Ovary (tissue), 7 donors: ENCODE measurements around a stretch of chr7.

- PRO-cap, 7 experiments, result no peak in any of the 7 experiments
- RAMPAGE, long total RNA, 2 experiments, result no peak in any of the 2 experiments
Observed at GRCh38 chr7:65631-65981, 126.8 kb upstream of the FAM20C start.

DNA sequence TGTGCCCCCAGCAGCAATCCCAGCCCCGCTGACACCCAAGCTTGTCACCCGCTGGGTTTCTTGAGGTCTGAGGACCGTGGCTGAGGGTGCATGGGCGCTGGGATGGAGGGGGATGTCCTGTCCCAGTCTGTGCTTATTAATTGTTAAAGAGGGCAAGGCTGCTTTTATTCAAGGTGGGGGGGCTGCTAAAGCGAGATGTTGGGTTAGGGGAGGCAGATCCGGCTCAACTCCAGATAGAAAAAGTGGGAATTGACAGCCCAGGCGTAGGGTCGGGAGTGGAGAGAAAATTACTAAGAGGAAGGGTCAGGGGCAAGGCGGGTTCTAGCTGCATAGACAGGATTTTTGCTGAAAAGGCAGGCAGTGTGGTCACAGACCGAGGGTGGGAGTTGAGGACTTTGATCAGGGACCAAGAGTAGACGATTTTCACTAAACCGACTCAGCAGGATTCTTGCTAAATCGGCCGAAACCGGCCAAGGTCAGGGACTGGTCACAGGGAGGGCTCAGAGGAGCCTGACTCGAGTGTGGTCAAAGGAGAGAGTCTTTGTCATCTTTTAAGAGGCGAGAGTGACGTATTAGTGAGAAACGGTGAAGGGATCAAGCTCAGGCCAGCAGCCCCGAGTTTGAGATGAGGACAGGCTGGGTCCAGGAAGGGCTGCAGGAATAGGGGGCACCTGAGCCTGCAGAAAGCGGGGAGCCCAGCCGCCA is 41.8 kb upstream of the FAM20C start:
- PRO-cap, 7 experiments, result no peak in any of the 7 experiments
- RAMPAGE, long total RNA, 2 experiments, result no peak in any of the 2 experiments

DNA sequence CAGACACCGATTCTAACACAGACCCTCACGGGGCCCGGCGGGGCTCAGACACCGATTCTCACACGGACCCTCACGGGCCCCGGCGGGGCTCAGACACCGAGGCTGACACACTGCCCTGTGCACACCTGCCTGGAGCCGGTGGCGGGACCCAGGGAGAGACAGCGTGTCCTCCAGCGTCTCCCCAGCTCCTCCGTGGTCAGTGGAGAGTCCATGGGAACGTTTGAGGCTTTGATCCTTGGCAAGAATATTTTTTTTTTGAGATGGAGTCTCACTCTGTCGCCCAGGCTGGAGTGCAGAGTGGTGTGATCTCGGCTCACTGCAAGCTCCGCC is 32.5 kb upstream of the FAM20C start:
- PRO-cap, 7 experiments, result no peak in any of the 7 experiments
- RAMPAGE, long total RNA, 2 experiments, result no peak in any of the 2 experiments

DNA sequence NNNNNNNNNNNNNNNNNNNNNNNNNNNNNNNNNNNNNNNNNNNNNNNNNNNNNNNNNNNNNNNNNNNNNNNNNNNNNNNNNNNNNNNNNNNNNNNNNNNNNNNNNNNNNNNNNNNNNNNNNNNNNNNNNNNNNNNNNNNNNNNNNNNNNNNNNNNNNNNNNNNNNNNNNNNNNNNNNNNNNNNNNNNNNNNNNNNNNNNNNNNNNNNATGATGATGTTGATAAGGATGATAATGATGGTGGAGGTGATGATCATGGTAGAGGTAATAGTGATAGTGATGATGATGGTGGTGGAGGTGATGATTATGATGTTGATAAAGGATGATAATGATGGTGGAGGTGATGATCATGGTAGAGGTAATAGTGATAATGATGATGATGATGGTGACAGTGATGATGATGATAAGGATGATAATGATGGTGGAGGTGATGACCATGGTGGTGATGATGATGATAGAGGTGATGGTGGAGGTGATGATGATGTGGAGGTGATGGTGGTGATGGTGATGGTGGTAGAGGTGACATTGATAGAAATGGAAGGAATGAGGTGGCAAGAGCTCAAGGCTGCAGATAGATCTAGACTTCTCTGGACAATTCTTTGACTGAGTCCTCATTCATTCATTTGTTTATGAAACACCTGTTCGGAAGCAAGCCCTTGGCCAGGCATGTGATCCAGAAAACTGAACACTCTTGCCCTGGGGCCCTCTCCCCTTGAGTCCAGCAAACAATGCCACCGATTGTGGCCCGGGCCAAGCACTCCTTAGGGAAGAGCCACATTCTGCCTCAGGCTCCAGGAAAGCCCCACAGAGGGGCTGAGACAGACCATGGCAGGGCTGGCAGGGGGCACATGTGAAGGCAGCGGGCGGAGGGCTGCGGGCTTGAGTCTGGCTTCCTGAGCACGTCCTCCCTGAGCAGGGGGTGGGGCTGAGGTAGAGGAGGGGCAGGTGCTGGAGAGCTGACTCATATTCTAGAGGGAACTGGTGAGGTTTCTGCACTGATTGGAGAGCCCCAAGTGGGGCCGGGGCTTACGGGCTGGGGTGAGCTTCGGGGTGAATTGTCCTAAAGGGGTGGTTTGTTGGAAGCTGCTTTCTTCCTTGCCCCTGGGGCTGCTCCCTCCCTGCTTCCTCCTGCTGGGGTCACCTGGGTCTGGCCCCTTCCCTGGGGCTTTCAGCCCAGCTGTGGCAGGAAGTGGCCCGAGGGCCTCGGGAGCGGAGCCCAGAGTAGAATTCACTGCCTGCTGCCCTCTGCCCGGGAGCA is 48.1 kb downstream of the FAM20C start:
- PRO-cap, 7 experiments, result no peak in any of the 7 experiments
- RAMPAGE, long total RNA, 2 experiments, result no peak in any of the 2 experiments

DNA sequence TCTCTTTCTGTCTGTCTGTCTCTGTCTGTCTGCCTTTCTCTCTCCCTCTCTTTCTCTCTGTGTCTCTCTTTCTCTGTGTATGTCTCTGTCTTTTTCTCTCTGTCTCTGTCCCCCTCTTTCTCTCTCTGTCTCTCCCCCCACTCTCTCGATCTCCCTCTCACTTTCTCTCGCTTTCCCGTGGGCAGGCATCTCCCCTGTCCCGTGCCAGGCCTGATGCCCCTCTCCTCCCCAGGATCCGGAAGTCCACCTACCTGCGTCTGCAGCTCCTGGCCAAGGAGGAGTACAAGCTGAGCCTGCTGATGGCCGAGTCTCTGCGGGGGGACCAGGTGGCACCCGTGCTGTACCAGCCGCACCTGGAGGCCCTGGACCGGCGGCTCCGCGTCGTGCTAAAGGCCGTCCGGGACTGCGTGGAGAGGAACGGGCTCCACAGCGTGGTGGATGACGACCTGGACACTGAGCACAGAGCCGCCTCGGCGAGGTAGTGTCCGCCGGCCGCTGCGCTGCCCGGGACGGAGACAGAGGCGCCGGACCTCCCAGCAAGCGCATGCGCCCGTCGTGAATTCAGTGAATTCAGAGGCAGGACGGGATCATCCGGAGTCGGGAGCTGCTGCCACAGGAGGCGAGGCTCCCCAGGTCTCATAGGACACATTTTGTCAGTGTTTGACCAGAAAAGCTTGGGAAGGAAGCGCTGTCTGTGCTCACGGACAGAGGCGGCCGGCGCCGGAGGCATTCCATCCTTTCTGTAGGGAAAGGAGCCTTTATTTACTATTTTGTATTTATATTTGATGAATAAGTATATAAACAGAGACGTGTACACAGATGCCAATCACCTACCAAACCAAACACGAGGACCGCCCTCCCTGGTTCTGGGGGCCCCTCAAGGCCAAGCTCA is 30.2 kb upstream of the FOXL3 start:
- PRO-cap, 7 experiments, result no peak in any of the 7 experiments
- RAMPAGE, long total RNA, 2 experiments, result no peak in any of the 2 experiments

DNA sequence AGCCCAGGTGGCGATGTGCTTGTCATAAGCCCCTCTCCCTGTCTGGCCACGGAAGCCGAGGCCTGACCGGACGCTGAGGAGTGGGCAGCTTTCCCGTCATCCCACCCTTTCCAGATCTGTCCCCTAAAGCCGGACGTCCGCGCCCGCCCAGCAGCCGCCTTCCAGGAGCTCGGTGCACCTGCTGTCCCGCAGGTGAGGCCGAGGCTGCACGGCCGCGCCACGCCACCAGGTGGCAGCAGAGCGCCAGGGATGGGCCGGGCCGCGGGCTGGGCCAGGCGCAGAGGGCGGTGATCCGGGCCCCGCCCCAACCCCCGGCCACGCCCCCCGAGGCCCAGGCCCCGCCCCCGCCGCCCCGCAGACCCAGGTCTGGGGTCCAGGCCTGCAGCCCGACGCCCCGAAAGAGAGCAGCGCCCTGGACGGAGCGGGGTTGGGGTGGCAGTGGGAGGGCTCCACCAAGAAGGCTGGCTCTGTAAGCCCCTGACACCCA is 32.1 kb downstream of the FOXL3 start:
- PRO-cap, 7 experiments, result peak in 2 of 7 experiments; most common plus-strand start position 355 of the sequence (in 2)
- RAMPAGE, long total RNA, 2 experiments, result no peak in any of the 2 experiments

DNA sequence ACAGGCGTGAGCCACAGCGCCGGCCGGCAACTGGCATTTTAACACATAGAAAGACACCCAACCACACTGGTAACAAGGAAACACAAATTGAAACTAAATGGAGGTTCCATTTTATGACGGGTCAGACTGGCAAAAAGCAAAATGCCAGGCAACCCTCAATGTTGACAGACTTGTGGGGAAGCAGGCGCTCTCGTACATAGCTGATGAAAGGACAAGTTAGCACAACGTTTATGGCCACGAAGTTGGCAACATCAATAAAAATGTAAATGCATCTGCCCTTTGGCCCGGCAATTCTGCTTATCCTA is 39.7 kb downstream of the FOXL3 start:
- PRO-cap, 7 experiments, result no peak in any of the 7 experiments
- RAMPAGE, long total RNA, 2 experiments, result no peak in any of the 2 experiments

- PRO-cap, 7 experiments, result no peak in any of the 7 experiments
- RAMPAGE, long total RNA, 2 experiments, result no peak in any of the 2 experiments
Observed at GRCh38 chr7:357811-358078, 67.8 kb downstream of the FOXL3 start.

GRCh38 chr7:369709-370869 is 80.1 kb downstream of the FOXL3 start:
- PRO-cap, 7 experiments, result no peak in any of the 7 experiments
- RAMPAGE, long total RNA, 2 experiments, result no peak in any of the 2 experiments

- PRO-cap, 7 experiments, result no peak in any of the 7 experiments
- RAMPAGE, long total RNA, 2 experiments, result no peak in any of the 2 experiments
Observed at GRCh38 chr7:455408-455960, 64.2 kb downstream of the PDGFA start.

GRCh38 chr7:503549-504179 is 16.0 kb downstream of the PDGFA start:
- PRO-cap, 7 experiments, result no peak in any of the 7 experiments
- RAMPAGE, long total RNA, 2 experiments, result no peak in any of the 2 experiments

DNA sequence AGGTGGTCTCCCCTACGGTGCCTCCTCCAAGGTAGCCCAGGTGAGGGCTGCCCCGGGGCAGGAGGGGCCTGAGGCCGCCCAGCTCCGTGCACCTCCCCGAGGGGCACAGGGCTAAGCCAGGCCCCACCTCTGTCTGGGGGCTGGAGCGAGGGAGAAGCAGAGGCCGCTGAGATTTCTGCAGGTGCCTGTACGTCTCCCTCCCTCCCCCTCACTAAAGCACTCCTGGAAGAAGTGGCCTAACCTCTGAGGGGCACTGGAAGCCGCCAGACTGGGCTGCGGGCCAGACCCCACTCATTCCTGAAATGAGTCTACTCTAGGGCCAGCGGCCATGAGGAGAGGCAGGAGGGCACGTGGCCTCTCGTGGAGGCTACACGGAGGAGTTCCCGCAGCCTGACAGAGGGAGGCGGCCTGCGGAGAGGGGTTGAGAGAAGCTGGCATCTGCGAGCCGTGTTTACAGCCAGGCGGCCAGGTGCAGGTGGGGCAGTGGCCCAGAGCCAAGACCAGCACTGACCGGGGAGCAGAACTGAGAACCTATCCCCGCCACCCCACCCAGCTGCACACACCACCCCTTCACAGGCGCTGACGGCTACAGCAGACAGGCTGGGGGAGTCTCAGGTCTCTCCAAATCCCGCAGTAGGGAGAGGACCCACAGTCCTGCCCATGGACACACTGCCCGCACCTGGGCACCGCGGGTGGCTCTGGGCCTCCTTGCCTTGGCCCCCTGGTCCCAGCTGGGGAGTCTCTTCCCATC is 6.7 kb downstream of the PDGFA start:
- PRO-cap, 7 experiments, result no peak in any of the 7 experiments
- RAMPAGE, long total RNA, 2 experiments, result no peak in any of the 2 experiments

GRCh38 chr7:514441-514792 is 5.2 kb downstream of the PDGFA start:
- PRO-cap, 7 experiments, result no peak in any of the 7 experiments
- RAMPAGE, long total RNA, 2 experiments, result no peak in any of the 2 experiments

GRCh38 chr7:521448-522223 is 2.0 kb upstream of the PDGFA start:
- PRO-cap, 7 experiments, result peak in 2 of 7 experiments; most common plus-strand start chr7:522016 (in 2); most common minus-strand start chr7:521910 (in 1)
- RAMPAGE, long total RNA, 2 experiments, result no peak in any of the 2 experiments

- PRO-cap, 7 experiments, result no peak in any of the 7 experiments
- RAMPAGE, long total RNA, 2 experiments, result no peak in any of the 2 experiments
Observed at GRCh38 chr7:523319-523766, 3.7 kb upstream of the PDGFA start.

DNA sequence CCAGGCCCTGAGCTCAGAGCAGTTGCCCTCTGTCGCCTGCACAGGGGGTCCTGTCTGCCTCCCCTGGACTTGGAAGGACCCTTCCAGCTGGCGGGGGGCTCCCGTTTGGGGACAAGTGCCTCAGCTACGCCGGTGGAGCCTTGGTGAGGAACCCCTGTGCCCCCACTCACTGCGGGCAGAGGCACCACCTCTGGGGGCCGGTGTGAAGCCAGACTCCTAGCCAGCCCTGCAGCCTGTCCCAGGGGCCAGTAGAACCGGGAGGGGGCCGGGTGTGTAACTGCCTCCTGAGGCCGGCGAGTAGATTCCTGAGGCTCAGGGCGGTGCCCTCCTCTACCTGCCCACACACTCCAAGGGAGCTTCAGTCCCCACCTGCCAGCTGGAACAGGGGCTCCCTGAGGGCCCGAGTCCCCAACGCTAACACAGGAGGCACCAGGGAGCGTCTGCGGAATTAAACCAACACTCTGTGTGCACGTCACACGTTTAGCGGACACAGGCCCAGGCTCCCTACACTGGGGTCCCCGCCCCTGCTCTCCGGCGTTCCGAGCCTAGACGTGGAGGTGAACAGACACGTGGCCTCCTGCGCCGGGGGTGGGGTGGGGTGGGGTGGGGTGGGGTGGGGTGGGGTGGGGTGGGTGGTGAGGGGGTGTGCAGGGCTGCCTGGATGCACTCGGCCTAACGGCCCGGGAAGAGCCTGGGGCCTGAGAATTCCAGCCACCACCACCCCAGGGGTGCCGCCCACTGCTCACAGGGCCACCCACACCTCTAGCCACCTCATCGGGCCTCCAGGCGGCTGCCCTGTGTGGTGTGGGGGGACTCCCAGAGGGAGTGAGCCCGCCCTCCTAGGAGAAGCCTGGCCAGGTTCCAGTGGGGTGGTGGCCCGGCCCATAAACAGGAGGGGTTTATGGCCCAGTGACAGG is 19.7 kb upstream of the PDGFA start:
- PRO-cap, 7 experiments, result no peak in any of the 7 experiments
- RAMPAGE, long total RNA, 2 experiments, result no peak in any of the 2 experiments

DNA sequence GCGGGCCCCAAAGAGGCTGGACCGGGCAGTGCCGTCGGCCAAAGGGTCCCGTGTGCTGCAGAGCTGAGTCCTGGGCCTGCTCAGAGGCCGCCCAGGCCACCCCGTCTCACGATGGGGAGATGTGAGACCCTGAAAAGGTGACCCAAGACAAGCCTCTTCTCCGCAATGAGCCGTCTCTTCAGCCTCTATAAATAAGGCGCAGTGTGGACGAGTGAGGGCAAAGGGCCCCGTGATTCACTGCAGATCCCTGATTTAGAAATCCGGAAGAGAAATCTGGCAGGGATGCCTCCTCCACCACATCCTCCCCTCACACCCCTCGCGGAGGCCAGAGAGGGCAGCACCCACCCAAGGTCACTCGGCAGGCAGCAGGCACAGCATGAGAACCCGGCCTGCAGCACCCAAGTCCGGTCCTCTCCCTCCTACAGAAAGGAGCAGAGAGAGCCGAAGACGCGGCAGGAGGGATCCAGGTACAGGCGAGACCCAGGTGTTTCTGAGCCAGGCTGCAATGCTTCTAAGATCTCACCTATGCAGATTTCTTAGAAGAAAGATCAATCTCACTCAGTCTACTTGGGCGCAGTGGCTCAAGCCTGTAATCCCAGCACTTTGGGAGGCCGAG is 81.6 kb upstream of the DNAAF5 start:
- PRO-cap, 7 experiments, result no peak in any of the 7 experiments
- RAMPAGE, long total RNA, 2 experiments, result no peak in any of the 2 experiments

GRCh38 chr7:756480-757185 is 29.6 kb upstream of the PRKAR1B start:
- PRO-cap, 7 experiments, result no peak in any of the 7 experiments
- RAMPAGE, long total RNA, 2 experiments, result start-site peak on the plus strand in 1 of 2 experiments, at chr7:756696-756847 at its widest, 6 reads per replicate

DNA sequence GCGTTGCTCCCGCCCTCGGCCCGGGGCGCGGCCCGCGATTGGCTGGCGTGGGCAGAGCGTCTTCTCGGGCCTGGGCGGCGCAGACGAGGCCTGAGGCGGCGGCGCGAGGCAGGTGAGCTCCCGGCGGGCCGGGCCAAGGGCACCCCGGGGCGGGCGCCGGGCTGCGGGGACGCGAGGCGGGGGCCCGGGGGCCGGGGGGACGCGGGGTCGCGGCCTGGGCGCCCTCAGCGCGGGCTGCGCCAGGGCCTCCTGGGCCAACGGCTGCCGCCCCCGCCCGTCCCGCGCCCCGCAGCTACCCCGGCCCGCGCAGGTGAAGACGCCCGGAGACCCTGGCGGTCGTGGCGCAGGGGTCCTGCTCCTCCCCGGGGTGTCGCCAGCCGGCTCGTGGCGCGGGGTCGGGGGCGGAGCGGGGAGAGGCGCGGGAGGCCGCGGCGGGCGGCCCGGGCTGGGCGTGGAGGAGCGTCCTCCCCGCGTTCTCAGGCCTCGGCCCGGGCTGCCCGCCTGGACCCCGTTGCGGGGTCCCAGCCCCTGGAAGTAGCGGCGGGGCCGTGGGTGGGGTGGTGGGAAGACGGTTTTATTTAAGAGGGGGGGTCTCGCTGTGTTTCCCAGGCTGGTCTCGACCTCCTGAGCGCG is 15.6 kb upstream of the SUN1 start:
- PRO-cap, 7 experiments, result peak in 7 of 7 experiments; most common plus-strand start position 82 of the sequence (in 7)
- RAMPAGE, long total RNA, 2 experiments, result start-site peak on the plus strand in 2 of 2 experiments, centred at positions 79 to 89 of the sequence, 1,930 to 2,457 reads per replicate

- PRO-cap, 7 experiments, result no peak in any of the 7 experiments
- RAMPAGE, long total RNA, 2 experiments, result no peak in any of the 2 experiments
Observed at GRCh38 chr7:821486-822351, 10.6 kb upstream of the SUN1 start.